HL-60 (cell line): ENCODE measurements around a stretch of chr6.

DNA sequence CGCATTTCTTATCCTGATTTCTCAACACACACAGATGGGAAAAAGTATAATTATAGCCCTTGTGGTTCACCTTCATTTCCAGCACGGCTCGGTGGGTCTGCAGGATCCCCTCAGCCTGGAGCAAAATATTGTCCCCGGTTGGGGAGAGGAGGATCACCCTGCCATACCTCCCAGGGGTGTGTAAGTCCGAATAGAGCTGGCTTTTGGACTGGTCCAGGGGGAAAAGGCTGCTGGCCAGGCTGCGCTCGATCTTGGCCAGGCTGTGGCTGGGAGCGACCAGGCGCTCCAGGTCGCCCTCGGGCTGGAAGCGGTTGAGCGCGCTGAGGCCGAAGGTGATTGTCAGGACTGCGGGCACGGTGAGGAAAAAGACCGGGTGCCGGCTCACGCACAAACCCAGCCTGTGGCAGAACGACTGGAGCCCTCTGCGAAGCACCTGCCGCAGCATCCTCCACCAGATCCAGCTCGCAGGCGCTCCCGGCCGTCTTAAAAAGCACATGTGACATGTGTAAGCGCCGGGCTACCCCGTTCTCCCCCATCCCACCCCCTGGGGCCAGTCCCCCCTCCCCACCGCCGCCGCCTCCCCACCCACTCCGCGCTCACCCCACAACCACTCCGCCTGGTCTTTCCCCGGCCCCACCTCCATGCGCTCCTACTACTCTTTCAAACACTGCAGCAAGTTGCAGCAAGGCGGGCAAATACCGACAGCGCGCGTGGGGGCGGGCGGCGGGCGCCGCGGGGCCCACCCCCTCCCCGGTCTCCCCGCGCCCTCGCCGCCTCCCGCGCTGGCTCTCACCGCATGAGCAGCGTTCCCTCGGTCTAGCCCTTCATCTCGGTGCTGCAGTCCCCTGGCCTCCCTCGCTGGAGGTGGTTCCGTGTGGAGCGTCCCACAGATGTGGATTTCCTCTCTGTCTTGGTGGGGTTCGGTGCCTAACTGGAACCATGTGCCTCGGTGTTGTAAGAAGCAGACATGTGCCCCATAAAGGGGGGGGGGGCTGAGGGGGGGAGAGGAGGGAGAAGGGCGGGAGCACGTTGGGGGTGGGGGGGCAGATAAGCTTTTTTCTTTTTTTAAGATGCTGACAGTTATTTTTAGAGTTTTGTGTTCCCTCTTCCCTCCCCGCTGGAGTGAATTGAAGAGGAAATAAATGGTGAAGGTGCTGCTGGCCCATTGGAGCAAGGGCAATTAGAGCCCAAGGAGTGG, 42.4 kb downstream of the PTCHD4 start:
- RRBS = 14% methylated on average over 8 of the region's 68 CpGs

DNA sequence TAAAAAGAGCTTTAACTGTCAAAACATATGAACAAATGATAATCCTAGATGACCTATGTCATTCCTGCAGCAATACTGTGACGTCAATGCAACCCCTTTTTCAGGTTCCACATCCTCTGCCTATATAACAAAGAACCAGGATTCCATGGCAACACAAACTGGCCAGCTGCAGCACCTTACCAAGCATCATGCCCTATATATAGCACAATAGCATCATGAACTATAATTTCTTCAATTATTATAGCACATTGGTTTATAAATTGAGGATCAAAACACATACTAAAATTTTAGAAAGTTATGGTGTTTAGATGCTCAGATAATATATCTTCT, 615 bp upstream of the PTCHD4 start:
- RRBS = no CpG with 5 or more reads among the region's 1 CpG

- RRBS = no CpG with 5 or more reads among the region's 1 CpG
Observed at GRCh38 chr6:49500877-49501280, 1.2 kb downstream of the GLYATL3 start.

- RRBS = no CpG with 5 or more reads among the region's 7 CpGs
Observed at GRCh38 chr6:49728622-49729184, 15.4 kb upstream of the CRISP2 start.

- RRBS = no CpG with 5 or more reads among the region's 13 CpGs
Observed at GRCh38 chr6:50030977-50031484, 9.2 kb upstream of the DEFB110 start.

GRCh38 chr6:50093334-50093995, 43.7 kb upstream of the DEFB112 start:
- RRBS = no CpG with 5 or more reads among the region's 6 CpGs

- RRBS = 8% methylated on average over 11 of the region's 39 CpGs
Observed at GRCh38 chr6:50820227-50821258, 1.9 kb downstream of the TFAP2B start.

- RRBS = no CpG with 5 or more reads among the region's 2 CpGs
Observed at GRCh38 chr6:50842386-50842705, 23.7 kb downstream of the TFAP2B start.

- RRBS = no CpG with 5 or more reads among the region's 16 CpGs
Observed at GRCh38 chr6:51121634-51122123, 303.0 kb downstream of the TFAP2B start.

DNA sequence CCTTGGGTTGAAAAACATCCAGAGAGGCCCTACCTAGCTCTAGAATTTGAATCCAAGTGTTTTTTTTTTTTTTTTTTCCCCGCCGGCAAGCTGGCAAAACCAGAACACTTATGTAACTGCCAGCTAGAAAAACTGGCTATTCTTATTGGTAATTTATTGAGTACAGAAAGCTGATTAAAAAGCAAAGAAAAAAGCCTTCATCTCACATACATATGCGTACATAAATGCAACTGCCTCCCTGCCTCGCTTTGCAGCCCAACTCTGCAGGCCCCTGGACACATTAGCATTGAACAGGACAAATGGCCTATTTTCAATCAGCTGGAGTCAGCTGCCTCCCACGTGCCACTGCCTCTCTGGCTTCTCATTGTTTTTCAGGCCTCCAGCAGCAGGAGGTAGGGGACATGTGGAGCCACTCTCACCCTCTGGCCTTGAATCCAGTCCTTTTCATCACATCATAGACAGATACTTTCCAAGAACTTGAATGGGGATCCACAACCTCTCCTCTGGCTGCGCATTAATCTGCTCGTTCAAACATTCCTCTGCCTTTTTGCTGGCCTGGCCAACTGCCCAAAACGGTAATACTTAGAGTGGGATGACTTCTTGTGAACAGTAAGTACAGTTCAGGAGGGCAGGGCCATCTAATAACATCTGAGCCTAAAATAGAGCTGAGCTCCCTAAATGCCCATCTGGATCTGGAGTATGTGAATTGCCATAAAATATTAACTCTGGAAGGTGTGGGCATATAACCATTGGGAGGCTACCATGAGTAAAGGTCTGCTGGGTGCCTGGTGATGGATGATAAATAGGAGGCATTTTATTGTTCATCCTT, 592.4 kb downstream of the PKHD1 start:
- RRBS = no CpG with 5 or more reads among the region's 8 CpGs

- RRBS = no CpG with 5 or more reads among the region's 1 CpG
Observed at GRCh38 chr6:51704895-51705289, 382.5 kb downstream of the PKHD1 start.

DNA sequence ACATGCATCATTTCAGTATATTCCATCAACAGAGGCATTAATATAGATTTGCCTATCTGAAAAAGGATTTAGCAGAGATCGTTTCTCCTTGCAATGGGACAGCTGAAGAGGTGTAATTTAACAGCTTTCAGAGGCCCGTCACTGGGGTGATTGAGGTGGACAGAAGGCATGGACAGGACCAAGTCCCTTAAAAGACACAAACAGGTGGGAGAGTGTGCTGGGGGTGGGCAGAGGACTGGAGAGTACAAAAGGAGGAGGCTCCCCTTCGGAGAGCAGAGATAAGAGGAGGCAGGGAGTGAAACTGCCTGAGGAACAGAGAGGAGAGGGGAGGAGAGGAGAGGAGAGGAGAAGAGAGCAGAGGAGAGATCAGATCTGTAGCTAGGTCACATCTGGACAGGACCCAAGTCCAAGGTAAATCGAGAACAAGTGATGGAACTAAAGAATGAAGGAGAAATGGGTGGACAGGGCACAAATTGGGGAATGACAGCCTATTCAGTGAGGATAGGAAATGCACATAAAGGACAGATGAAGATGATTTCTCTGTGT, 48.7 kb upstream of the PKHD1 start:
- RRBS = no CpG with 5 or more reads among the region's 4 CpGs

DNA sequence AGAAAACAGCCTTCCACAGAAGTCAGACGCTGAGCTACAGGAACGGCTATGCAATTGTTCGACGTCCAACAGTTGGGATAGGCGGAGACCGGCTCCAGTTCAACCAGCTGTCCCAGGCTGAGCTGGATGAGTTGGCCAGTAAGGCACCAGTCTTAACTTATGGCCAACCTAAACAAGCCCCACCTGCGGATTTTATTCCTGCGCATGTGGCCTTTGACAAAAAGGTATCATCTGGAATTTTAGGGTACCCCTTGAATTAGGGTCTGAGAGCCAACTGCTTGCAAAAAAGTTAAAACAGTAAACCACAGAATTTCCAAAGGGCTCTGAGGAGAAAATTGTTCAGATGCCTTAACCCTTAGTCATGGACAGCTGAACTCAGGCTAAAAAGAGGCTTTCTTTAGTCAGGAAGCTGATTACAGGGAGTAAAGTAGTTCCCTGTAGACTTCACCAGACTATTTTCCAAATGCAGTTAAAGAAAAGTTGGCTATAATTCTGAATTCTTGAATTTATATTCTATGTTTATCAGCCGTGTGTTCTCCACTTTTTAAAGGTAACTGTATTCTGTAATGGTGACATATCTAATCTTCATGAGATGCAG, 3.9 kb downstream of the EFHC1 start:
- RRBS = no CpG with 5 or more reads among the region's 9 CpGs

- RRBS = no CpG with 5 or more reads among the region's 3 CpGs
Observed at GRCh38 chr6:52522784-52523009, 54.2 kb downstream of the TRAM2 start.

GRCh38 chr6:52571196-52571755, 5.6 kb downstream of the TRAM2 start:
- RRBS = no CpG with 5 or more reads among the region's 8 CpGs

DNA sequence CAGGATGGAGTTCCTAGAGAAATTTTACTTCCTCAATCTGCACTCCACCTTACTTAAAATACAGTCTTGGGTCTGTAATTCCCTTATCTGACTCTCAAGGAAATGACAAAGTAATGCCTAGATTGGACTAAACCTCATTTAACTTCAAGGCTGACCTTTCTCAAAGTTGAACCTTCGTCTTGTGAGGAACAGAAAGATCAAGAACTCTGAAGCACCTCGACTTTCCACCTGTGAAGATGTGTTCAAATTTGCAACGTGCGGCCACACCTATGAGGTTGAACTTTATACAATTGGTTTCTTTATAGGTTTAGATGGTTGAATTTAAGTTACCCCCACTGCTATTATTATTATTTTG, 1.2 kb upstream of the TRAM2 start:
- RRBS = no CpG with 5 or more reads among the region's 4 CpGs

- RRBS = no CpG with 5 or more reads among the region's 4 CpGs
Observed at GRCh38 chr6:52724521-52724815, 38.8 kb downstream of the GSTA2 start.

GRCh38 chr6:53060170-53060696, 1.4 kb downstream of the CILK1 start:
- RRBS = no CpG with 5 or more reads among the region's 3 CpGs

GRCh38 chr6:53065044-53065209, 277 bp upstream of the FBXO9 start:
- RRBS = no CpG with 5 or more reads among the region's 7 CpGs